LHCN-M2 (cell line): Measurements from ENCODE around the genes RPS13, SERGEF and MISFA.

- RAMPAGE, long total RNA, result start-site peak on the minus strand at chr11:17077647-17077679, 3,830 reads
Observed at GRCh38 chr11:17077017-17077768, at the start of gene RPS13. Gene RPS13, minus strand, starts transcription at chr11:17077667.

DNA sequence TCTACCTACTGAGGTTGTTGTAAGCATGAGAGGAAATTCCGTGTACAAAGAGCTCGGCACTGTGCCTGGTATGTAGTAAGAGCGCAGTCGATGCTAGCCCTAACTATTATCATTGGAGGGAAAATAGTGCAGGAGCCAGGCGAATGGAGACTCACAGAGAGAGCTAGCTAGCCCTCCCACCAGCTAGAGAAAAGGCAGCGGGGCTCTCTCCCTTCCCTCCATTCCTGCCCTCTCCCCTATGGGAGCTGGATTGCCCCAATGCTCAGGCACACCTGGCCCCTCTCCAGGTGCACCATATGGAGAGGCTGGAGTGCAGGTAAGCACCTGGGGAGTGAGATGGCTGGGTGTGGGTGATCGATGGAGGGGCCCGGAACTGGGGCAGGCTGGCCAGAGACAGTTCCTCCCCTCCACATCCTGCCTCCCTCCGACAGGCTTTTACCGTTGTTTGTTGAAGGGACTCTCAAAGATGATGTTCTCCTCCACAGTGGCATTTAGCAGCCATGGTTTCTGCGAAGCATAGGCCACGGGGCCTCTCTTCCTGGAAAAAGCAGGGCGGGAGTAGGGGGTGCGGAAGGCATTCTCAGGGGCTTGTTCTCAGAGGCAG, 25.7 kb upstream of the KCNJ11 start:
- RAMPAGE, long total RNA, result no peak

DNA sequence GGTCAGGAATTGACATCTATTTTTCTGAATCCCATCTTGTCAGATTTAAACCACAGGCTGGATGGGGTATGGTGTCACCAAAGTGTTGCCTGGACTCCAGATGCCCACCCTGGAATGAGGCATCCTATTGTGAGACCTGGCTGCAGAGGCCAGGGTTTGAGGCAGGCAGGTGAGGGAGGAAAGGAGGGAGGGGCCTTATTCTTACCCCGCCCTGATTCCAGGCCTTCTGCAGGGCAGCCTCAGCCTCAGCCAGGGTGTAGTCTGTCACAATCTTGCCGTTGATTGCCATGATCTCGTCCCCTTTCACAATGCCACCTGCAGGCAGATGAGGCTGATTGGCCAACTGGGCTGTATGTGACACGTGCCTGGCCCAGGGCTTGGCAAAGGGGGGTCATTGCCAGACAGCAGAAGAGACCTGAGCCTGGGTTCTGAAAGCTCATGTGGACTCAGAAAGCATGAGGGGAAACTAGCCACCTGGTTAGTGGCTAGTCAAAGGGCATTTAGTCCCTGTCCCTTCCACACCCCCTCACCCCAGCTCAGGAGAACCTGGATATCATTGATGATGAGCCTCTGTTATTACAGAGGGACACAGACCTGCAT, 21.4 kb upstream of the ABCC8 start:
- RAMPAGE, long total RNA, result no peak

GRCh38 chr11:17542836-17543472, 1.3 kb downstream of the USH1C start:
- RAMPAGE, long total RNA, result no peak

DNA sequence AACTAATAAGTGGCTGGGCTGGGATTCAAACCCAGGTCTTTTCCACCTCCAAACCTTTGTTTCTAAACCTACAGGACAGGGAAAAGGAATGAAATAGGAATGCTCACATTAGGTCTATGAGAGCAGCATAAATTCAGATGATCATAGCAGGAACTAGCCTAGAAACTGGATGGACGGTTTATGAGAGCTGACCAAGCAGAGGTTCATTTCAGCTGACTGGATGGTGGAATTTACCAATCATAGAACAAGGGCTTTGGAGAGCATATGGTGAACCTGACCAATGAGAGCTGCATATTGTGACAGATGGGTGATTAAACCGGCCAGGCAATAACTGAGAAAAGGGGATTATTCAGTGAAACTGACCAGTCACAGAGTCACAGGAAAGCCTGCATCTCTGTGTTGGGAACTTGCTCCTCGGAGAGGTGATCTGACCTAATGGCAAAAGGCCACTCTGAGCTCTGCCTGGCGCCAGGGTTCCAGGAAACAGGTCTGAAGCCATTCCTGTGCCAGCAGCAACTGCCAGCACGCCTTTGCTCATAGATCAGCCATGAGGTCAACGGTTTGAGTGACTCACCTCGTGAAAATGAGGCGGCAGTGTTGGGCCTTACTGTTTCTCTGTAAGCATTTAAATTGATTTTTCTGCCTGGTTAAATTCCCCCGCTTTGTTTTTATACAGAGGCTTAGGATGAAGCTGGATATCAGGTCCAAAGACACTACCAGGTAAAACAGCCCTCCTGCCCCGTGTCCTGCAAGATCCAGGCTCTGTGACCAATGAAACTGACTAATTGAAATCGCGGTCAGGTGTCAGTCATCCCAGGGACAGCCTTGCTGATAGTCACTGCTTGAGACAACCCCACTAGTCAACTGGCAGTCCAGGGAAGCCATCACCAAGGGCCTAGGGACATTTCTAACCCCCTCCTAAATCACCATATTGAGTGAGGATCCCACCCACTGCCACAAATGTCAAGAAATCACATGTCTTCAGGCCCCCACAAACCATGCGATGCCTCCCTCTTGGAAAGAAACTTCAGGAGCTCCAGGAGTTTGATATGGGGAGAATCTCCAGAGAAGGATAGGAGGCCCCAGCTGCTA, 35.9 kb upstream of the MYOD1 start:
- RAMPAGE, long total RNA, result no peak

GRCh38 chr11:18012837-18013903, at the start of gene SERGEF:
Gene SERGEF, minus strand, starts transcription at chr11:18013047.
- RAMPAGE, long total RNA, result no peak

GRCh38 chr11:18101227-18101581, 4.7 kb downstream of the SAAL1 start:
- RAMPAGE, long total RNA, result no peak

DNA sequence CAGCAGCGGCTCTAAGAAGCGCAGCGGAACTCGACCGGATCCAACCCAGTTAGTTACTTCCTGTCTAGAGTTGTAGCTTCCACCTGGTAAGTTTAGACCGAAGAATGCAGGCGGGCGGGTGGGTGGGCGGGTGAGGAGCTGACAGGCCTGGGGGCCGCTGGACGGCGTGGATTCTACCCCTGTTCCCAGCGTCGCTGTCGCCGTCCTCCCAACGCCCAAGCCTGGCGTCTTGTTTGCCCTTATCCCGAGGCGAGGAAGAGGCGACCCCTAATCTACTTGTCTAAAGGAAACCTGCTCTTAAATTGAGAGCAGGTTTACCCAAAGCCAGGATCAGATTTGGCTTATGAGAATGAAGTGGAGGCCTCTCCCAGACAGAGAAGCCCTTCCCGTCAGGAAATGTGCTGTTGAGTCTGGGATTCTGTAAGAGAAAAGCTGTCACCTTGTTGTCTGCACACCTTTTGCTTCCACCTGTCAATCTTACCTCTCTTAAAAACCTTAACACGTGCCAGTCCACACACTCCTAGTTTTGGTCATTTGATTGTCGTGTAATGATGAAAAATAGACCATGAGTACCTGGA, 377 bp downstream of the GTF2H1 start:
- RAMPAGE, long total RNA, result no peak

- RAMPAGE, long total RNA, result no peak
Observed at GRCh38 chr11:18332865-18333352, 10.5 kb downstream of the GTF2H1 start.

- RAMPAGE, long total RNA, result no peak
Observed at GRCh38 chr11:18396406-18396676, 2.0 kb downstream of the LDHA start.

DNA sequence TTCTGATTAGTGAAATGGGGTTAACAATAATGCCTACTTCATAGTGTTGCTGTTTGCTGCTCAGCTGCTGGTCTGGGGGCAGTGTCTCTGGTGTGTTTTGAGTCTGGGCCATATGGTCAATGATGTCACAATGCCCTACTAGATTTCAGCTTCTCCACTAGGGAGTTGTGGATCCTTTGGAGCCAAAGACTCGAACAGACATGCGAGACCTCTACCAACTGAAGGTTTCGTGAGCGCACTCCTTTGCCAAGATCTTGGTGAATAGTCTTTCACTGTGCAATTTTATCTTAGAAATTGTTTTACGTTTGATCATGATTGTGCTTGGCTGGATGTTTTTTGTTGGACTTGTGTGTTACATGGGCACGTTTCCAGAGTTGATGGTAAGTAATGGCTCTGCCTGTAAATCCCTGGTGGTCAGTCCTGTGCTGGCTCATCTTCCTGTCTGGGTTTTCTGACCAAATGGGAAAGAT, at the start of gene MISFA:
TSS of gene MISFA (plus strand) at position 172 of the 470 bp plus-strand sequence.
- RAMPAGE, long total RNA, result no peak

DNA sequence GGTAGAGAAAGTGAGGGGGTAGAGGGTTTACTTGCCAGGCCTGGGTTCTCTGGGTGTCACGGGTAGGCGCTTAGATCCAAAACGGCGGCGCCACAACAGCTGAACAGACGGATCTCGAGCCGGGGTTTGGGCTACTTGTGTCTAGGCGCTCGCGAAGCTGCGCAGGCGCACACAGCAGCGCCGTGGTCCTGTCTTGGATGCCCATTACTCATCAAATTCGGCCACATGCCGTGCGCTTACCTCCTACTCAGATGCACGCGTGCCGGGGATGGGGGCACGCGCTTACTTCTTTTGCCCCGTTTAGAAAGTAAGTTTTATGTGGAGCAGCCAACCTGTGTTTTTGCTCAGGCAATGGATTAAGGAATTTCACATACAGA, 501 bp upstream of the SPTY2D1 start:
- RAMPAGE, long total RNA, result no peak

DNA sequence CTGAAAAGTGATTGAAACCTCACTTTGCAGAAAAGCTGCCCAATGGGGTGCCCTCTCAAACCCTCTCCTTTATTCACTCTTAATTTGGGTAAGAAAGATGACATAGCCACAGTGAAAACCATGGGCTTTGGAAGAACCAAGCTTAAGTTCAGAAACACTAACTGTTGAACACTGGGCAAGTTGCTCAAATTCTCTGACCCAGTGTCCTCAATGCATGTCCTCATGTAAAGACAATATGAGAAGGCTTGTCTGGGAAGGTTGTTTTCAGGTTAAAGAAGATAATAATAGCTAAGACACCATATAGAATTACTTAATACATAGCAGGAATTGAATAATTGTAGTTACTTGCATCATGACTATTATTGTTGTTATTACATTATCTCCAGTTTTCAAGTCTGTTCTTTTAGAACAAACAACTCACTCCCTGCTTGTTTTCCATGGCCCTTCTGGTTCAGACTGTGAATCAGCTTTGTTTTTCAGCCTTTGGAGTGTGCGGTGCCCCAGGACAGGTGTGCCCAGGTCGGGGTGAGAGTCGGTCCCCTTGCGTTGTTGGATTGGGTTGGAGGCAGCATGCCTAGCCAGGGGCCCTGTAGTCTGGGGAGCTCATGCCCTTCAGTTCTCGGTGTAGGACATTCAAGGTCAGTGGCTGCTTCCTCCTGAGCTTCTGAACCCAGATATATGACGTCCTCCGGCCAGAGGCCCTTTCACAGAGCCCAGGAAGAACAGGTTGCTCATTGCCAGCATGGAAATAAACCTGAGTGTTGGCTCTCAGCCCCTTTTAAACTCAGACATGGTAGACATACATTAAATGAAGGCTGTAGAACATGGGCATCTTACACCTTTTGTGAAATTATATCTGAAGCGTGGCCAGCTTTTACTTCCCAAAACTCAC, 2.9 kb downstream of the CSRP3 start:
- RAMPAGE, long total RNA, result no peak

DNA sequence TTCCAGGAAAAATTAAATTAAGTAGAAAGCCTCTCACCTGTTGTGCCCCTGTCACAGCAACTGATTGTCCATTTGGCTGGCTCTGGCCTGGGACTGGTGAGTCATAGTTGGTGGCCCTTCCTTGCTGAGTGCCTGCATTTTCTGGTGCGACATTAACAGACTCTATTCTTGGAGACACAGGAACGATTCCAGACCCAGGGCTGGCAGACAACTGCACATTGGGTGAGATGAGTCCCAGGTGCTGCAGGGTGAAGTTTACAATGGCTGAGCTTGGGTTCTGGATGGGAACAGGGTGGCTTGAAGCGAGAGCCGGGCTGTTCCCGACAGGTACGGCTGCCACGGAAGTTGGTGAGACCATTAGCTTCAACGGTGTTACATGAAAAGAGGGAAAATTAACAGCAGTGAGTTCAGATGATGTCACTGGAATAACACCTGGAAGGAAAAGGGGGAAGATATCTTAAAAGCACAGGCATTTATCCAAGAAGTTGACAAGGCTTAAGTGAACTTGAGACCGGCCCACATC, 15.5 kb downstream of the E2F8 start:
- RAMPAGE, long total RNA, result no peak

GRCh38 chr11:19243082-19243541, 2.4 kb upstream of the E2F8 start:
- RAMPAGE, long total RNA, result no peak

- RAMPAGE, long total RNA, result no peak
Observed at GRCh38 chr11:19673700-19674801, 38.6 kb upstream of the NAV2 start.

GRCh38 chr11:19683504-19684003, 29.1 kb upstream of the NAV2 start:
- RAMPAGE, long total RNA, result no peak

- RAMPAGE, long total RNA, result no peak
Observed at GRCh38 chr11:20024034-20024929, 136.0 kb downstream of the DBX1 start.

DNA sequence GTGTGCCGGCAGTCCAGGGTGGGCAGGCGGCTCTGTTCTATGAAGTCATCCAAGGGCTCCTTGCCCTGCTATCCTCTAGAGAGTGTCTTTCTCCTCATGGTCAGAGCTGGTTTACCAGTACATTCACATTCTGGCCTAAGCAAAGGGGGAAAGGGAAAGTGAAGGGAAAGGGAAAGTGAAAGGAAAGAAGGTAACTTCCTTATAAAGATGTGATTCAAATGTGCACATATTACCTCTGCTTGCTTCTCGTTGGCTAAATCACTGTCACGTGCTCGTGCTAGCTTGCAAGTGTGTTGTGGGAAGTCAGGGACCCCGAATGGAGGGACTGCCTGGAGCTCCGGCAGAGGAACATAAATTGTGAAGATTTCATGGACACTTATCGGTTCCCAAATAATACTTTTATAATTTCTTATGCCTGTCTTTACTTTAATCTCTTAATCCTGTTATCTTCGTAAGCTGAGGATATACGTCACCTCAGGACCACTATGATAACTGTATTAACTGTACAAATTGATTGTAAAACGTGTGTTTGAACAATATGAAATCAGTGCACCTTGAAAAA, 2.7 kb upstream of the HTATIP2 start:
- RAMPAGE, long total RNA, result no peak

- RAMPAGE, long total RNA, result no peak
Observed at GRCh38 chr11:22076219-22076920, 116.5 kb upstream of the ANO5 start.